Mesenchymal stem cell of adipose (primary cell): ENCODE data around the genes MRPS24 and PGAM2.

DNA sequence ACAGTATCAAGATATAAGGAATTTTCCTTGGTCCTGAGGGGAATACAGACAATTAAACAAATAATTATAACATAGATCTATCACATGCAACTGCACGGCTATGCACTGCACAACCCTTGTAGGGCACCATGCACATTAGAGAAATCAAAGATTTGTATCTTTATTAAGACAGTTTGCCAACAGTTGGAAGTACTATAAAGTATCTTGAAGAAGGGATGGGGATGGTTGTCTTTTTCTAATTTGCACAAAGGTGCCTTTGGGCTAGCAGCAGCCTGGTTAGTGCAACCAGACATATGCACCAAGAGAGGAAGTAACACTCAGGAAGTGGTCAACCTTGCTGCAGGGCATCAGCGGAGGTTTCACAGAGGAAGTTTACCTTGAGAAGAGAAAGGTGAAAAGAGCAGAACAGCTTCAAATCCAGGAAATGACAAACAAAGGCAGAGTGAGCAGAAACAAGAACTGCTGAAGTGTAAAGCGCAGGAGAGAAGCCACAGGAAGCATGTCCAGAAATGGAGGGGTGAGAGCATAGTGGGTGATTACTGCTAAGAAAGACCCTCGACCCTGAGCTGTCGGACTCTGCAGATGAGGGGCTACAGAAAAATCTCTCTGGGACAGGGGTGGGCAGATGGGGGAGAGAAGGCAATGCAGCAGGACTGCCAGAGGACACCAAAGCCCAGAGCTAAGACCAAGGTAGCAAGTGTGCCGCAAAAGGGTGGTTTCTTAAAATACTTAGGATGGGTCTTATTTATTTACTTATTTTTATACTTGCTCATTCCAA, 66.9 kb downstream of the STK17A start:
- CAGE, long polyA plus RNA = no peak

- CAGE, long polyA plus RNA = no peak
Measured at GRCh38 chr7:43694793-43695221, 34.5 kb downstream of the COA1 start.

GRCh38 chr7:43702246-43703025, 26.9 kb downstream of the COA1 start:
- CAGE, long polyA plus RNA = no peak

- CAGE, long polyA plus RNA = no peak
Measured at GRCh38 chr7:43781948-43782829, 23.7 kb downstream of the BLVRA start.

- CAGE, long polyA plus RNA = no peak
Measured at GRCh38 chr7:43834454-43834864, 34.9 kb downstream of the MRPS24 start.

GRCh38 chr7:43866425-43866979, 2.8 kb downstream of the MRPS24 start:
- CAGE, long polyA plus RNA = no peak

- CAGE, long polyA plus RNA = no peak
Measured at GRCh38 chr7:43868613-43869828, at the start of gene MRPS24. Gene MRPS24, minus strand, starts transcription at chr7:43869517.

- CAGE, long polyA plus RNA = no peak
Measured at GRCh38 chr7:43869829-43870192, 494 bp upstream of the MRPS24 start.

DNA sequence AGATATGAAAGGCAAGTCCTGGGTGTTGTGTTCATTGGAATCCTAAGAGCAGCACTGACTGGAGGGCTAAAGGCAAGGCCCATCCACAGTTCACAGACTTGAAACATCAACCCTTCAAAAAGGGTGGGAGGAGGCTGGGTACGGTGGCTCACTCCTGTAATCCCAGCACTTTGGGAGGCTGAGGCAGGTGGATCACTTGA, 5.1 kb upstream of the MRPS24 start:
- CAGE, long polyA plus RNA = no peak

- CAGE, long polyA plus RNA = no peak
Measured at GRCh38 chr7:43938909-43939509, 12.8 kb downstream of the UBE2D4 start.

GRCh38 chr7:43975038-43975290, 22.7 kb upstream of the SPDYE1 start:
- CAGE, long polyA plus RNA = no peak

GRCh38 chr7:43977387-43978075, 20.2 kb upstream of the SPDYE1 start:
- CAGE, long polyA plus RNA = no peak

GRCh38 chr7:44038811-44039709, 5.4 kb upstream of the DBNL start:
- CAGE, long polyA plus RNA = no peak

DNA sequence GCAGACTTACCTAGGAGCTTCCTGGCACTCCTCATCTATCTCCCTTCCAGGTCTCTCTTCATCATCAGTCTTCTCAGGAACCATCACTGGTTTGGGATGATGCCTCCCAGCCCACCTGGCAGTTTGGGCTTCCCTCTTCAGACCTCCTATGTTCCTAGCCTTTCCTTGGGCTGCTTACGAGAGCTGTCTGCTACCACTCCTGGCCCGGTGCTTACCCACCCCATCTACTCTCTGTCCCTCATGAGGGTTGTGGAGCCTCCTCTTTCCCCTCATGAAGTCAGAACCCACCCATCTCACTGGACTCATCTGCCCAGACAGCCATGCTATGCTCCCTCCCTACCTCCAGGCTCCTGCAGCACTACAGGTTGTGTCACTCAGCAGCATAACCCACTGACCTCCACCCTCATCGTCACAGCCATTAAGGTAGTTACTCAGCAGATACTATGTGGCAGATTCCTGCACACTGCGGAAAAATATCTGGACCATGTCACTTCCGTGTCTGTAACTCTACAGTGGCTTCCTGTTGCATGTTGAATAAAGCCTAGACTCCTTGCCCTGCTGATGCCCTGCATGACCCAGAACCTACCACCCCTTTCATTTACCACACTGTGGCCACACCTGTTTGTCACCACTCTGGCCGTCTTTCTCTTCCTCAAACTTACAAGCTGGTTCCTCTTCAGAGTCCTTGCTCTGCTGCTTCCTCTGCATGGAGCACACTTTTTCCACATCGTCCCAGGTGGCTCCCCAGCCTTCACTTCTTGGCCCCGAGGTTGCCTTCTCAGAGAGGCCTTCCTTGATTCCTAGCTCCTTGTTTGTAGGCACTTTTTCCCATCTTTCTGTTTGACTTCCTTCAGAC, 2.0 kb downstream of the DBNL start:
- CAGE, long polyA plus RNA = no peak

DNA sequence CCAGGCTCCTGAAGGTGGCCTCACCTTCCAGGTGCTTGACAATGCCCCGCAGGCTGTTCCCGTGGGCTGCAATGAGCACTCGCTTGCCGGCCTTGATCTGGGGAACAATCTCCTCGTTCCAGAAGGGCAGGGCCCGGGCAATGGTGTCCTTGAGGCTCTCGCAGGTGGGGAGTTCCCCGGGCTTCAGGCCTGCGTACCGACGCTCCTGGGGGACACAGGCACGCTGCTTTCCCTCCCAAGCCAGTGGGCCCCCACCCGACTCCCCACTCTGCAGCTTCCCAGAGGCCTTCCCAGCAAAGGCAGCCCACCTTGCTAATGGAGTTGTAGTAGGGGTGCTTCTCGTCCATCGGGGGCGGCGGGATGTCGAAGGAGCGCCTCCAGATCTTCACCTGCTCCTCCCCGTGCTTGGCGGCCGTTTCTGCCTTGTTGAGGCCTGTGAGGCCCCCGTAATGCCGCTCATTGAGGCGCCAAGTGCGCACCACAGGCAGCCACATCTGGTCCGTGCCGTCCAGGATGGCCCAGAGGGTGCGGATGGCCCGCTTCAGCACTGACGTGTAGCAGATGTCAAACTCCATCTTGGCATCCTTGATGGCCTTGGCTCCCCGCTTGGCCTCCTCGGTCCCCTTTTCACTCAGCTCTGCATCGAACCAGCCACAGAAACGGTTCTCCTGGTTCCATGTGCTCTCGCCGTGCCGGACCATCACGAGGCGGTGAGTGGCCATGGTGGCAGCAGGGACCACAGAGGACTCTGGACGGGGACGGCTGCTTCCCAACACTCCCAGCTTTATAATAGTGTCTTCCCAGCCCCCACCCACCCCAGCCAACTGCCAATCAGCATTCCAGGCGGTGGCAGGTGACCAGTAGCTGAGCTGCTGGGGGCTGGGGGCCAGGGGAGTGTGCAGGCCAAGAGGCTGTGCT, at the start of gene PGAM2:
PGAM2 (minus strand) TSS at position 760 of the 918 bp plus-strand sequence.
- CAGE, long polyA plus RNA = no peak

DNA sequence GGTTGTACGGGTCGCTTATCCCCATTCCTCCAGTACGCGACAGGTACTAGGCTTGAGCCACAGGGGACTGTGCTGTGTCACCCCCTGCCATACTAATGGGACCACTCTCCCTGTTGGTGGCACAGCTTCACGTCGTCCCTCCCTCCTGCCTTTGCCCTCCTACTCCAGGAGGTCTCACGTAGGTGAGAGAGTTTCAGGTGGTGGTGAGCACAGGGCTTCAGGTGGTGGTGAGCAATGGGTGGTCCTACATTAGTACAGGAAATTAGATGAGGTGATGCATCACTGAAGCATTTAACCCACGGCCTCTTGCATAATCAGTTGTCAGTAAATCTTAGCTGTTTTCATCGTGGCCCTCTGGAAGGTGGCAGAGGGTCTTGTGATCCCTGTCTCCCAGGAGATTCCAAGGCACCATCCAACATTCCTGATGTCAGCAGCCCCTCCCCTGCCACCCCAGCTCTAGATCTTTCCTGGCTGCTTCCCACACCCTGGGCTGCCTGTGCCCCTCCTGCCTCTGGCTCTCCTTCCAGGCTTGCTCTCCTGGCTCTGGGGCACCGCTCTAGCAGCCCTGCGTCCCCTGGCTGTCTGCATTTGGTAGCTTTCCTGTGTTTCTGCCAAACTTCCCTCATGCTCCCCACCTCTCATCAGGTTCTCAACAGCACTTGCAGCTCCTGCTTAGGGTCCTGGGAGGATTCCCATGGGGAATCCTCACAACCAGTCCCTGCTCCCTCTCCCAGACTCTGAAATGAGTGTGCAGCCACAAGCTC, 1.2 kb downstream of the AEBP1 start:
- CAGE, long polyA plus RNA = no peak

DNA sequence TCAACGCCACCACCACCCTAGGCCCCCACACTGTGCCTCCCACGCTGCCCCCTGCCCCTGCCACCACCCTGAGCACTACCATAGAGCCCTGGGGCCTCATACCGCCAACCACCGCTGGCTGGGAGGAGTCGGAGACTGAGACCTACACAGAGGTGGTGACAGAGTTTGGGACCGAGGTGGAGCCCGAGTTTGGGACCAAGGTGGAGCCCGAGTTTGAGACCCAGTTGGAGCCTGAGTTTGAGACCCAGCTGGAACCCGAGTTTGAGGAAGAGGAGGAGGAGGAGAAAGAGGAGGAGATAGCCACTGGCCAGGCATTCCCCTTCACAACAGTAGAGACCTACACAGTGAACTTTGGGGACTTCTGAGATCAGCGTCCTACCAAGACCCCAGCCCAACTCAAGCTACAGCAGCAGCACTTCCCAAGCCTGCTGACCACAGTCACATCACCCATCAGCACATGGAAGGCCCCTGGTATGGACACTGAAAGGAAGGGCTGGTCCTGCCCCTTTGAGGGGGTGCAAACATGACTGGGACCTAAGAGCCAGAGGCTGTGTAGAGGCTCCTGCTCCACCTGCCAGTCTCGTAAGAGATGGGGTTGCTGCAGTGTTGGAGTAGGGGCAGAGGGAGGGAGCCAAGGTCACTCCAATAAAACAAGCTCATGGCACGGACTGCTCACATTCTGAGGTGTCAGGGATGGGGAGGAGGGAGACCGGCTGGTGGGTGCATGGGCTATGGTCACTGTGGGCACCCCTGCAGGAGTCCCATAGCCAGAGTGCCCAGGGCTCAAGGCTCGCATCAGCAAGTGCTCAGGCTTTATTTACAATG, 9.2 kb downstream of the POLD2 start:
- CAGE, long polyA plus RNA = no peak

- CAGE, long polyA plus RNA = no peak
Measured at GRCh38 chr7:44143838-44144433, 2.8 kb upstream of the MYL7 start.

- CAGE, long polyA plus RNA = no peak
Measured at GRCh38 chr7:44147374-44147849, 6.3 kb upstream of the MYL7 start.

- CAGE, long polyA plus RNA = no peak
Measured at GRCh38 chr7:44240923-44241456, 40.2 kb downstream of the YKT6 start.